SK-N-DZ (cell line): ENCODE measurements around a stretch of chr12.

RAMPAGE:
- cytosol, long total RNA, result no peak
- nucleus, long total RNA, result no peak
Measured at GRCh38 chr12:51975174-51975930, 23.9 kb downstream of the ACVR1B start.

DNA sequence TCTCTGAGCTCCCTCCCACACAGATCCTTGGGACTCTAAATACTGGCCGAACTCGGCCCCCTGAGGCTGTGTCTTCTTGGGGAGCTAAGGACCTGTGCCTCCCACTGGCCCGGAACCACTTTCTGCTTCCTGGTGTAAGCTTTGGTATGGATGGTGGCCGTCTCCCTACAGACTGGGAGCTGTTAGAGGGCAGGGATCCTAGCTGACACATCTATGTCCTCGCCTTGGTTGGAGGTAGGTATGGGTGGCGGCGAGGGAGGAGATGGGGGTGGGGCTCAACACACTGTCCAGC is 15.9 kb downstream of the TAMALIN start:
RAMPAGE:
- cytosol, long total RNA, result no peak
- nucleus, long total RNA, result no peak

RAMPAGE:
- cytosol, long total RNA, result no peak
- nucleus, long total RNA, result no peak
Measured at GRCh38 chr12:52041632-52042298, 9.5 kb upstream of the NR4A1 start.

DNA sequence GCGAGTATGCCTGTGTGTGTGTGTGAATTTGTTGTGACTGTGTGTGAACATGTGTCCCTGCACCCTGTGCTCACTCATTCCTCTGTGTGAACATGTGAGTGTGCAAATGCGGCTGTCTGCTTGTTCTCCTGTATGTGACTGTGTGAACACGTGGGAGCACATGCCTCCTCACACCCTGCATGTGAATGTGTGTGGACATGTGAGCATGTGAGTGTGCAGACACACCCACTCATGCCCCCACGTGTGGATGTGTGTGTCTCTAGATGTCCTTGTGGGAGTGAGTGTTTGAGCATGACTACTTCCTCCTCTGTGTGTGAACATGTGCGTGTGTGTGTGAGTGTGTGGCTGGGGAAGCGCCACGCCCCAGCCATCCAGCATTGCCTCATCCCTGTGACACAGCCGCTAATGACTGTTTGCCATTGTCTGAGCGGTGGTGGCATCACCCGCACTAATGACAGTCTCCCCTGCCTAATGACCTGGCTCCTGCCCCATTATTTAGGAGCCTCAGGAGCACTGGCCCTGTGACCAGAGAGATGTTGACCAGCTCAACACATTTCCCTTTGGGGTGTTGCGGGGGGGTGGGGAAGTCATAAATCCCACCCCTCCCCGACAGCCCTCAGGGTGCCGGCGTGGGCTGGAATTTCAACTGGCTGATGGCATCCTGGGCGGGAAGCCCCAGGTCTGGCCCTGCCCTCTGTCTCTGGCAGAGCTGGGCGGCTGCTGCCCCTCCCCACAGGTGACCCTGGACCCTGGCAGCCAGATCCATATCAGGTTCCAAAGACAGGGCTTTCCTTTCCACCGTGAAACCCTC is 11.4 kb upstream of the KRT80 start:
RAMPAGE:
- cytosol, long total RNA, result no peak
- nucleus, long total RNA, result no peak

RAMPAGE:
- cytosol, long total RNA, result no peak
- nucleus, long total RNA, result no peak
Measured at GRCh38 chr12:52207938-52208371, 16.1 kb upstream of the KRT80 start.

DNA sequence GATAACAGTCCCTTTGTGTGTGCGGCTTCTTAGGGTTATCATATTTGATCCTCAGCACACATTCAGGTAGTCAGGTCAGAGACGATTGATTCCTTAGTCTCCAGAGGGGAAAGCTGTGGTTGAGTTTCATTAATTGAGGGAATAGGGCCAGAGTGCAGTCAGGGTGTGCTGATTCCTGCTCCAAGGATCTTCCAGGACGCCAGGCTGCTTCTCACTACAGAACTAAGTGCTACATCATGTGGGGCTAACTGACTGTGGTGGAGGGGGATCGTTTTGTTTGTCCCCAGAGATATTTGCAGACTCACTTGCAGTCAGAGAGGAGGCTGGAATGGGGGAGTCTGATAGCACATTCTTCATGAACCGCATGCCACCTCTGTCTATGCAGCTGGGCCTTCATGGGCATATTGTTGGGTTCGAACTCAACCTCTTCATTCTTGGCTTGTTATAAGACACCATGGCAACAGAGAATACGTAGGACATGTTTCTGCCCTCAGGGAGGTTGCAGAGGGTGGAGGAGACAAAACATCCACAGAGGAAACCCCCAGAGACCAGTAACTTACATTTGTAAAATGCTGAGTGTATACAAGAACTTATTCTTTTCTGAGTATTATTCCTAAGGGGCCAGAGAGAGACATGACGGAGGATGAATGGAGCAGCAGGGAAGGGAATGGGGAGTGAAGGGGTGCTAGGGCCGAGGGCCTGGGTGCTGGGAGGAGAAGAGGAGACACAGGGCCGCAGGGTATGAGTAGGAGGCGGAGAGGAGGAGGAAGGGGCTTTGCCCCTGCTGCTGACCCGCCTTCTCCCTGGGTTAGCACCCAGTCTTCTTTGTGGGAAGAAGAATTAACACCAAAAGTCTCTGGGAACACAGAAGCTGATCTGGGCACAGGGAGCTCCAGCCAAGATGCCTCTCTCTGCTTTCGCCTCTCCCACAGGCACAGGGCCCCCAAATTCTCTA is 13.1 kb downstream of the KRT7 start:
RAMPAGE:
- cytosol, long total RNA, result no peak
- nucleus, long total RNA, result no peak

DNA sequence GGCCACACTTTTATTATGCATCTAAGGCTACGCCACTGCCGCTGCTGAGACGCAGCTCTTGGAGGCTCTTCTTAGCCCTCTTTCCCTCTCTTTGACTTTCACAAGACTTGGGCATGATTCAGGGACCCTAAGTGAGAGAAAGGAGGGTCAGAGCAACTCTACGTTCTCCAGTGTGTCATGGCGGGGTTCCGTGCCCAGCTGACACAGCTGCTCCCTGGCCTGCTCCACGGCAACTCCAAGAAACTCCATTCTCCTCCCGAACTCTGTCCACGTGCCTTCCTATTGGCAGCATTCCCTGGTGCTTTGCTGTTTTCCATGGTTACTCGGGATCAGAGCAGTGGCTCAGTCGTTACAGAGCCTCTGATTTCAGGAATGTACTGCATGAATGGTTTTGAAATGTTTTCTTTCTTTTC is 3.9 kb upstream of the KRT85 start:
RAMPAGE:
- cytosol, long total RNA, result no peak
- nucleus, long total RNA, result no peak

RAMPAGE:
- cytosol, long total RNA, result no peak
- nucleus, long total RNA, result no peak
Measured at GRCh38 chr12:52514344-52515291, 5.6 kb downstream of the KRT5 start.

RAMPAGE:
- cytosol, long total RNA, result no peak
- nucleus, long total RNA, result no peak
Measured at GRCh38 chr12:52585878-52586582, 12.4 kb upstream of the KRT74 start.

GRCh38 chr12:52902324-52902874 is 2.5 kb downstream of the KRT8 start:
RAMPAGE:
- cytosol, long total RNA, result no peak
- nucleus, long total RNA, result no peak

GRCh38 chr12:52927141-52927830 is 21.6 kb upstream of the KRT18 start:
RAMPAGE:
- cytosol, long total RNA, result no peak
- nucleus, long total RNA, result no peak

GRCh38 chr12:52975223-52975743 is 26.4 kb downstream of the KRT18 start:
RAMPAGE:
- cytosol, long total RNA, result no peak
- nucleus, long total RNA, result no peak

GRCh38 chr12:52992958-52993524 is 13.2 kb upstream of the EIF4B start:
RAMPAGE:
- cytosol, long total RNA, result no peak
- nucleus, long total RNA, result no peak

GRCh38 chr12:53006588-53007556 is 616 bp downstream of the EIF4B start:
RAMPAGE:
- cytosol, long total RNA, result no peak
- nucleus, long total RNA, result no peak

DNA sequence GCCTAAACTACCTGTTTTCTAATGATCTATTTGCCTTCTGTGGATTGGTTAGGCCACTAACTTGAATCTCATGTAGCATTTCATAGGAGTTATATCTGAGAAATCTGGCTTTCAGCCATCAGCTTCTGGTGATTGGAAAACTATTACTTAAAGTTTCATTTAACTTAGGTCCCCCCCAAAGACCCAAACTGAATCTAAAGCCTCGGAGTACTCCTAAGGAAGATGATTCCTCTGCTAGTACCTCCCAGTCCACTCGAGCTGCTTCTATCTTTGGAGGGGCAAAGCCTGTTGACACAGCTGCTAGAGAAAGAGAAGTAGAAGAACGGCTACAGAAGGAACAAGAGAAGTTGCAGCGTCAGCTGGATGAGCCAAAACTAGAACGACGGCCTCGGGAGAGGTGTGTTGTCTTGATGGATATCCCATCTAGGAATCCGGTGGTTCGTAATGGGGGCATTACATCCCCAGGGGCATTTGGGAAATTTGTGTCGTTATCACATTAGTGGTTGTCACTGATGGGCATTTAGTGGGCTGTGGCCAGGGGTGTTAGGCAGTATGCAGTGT is 16.1 kb upstream of the TNS2 start:
RAMPAGE:
- cytosol, long total RNA, result no peak
- nucleus, long total RNA, result no peak

RAMPAGE:
- cytosol, long total RNA, result no peak
- nucleus, long total RNA, result no peak
Measured at GRCh38 chr12:53034254-53035257, 15.3 kb upstream of the TNS2 start.

GRCh38 chr12:53053444-53053954 is 3.6 kb downstream of the TNS2 start:
RAMPAGE:
- cytosol, long total RNA, result no peak
- nucleus, long total RNA, result no peak

DNA sequence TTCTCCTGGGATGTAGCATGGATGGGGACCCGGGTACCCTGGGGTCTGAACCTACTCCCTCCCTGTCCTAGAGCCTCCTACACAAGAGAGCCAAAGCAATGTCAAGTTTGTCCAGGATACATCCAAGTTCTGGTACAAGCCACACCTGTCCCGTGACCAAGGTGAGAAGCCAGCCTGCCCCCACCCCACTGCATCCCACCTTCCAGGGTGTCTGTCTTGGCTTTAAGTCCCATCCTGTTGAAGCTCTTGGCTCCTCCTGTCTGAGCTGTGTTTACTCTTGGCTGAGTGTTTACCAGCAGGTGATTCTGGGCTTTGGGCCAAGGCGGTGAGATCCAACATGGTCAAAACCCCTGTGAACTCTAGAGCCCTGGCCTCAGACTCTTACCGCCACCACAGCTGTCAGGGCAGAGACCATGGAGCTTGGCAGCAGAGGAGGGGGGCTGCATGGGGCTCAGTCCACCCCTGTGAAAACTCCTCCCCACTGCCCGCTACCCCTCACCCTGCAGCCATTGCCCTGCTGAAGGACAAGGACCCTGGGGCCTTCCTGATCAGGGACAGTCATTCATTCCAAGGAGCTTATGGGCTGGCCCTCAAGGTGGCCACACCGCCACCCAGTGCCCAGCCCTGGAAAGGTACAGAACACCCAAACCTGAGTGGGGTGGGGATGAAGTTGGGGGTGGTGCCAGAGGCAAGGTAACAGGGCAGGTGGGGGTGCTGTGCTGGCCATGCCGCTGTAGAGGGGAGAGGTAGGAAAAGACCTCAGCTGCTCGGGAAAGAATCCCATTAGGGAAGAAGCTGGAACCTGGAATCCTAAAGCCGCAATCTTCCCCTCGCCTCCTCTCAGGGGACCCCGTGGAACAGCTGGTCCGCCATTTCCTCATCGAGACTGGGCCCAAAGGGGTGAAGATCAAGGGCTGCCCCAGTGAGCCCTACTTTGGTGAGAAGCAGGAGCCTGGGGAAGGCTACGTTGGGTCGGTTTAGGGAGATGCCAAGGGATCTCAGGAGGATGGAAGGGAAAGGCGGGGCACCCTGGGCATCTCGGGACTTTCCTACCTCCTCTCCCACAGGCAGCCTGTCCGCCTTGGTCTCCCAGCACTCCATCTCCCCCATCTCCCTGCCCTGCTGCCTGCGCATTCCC is 11.8 kb downstream of the TNS2 start:
RAMPAGE:
- cytosol, long total RNA, result no peak
- nucleus, long total RNA, result no peak

DNA sequence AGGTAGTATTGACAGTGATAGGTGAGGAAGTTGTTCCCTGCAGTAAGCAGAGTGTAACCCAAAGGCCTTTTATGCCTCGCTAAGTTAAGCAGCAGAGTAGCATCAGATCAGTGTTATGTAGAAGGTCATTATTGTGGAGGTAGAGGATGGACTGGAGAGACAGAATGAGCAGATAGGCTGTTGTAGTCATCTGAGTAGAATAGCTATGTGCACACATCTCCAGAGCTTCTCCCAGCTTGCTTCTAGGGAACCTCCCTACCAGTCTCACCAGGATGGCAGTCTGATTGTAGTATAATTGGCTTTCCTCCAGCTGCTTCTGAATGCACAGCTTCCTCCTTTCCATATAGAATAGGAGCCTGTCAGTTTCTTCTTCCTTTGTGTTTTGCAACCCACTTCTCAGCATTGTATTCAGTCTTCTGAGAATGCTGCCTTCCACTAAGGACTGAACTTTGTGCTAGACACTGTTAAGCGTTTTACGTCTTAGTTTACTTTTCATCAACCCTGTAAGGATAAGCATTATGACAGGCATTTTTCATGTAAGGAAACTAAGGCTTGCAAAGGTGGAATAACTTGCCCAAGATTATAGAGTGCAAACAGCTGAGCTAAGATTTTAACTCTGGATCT is 2.1 kb upstream of the CSAD start:
RAMPAGE:
- cytosol, long total RNA, result no peak
- nucleus, long total RNA, result no peak

RAMPAGE:
- cytosol, long total RNA, result no peak
- nucleus, long total RNA, result no peak
Measured at GRCh38 chr12:53220793-53221462, 11.1 kb downstream of the RARG start.